Measurements from ENCODE around the genes FAM131A, THPO, CHRD and LIPH.

DNA sequence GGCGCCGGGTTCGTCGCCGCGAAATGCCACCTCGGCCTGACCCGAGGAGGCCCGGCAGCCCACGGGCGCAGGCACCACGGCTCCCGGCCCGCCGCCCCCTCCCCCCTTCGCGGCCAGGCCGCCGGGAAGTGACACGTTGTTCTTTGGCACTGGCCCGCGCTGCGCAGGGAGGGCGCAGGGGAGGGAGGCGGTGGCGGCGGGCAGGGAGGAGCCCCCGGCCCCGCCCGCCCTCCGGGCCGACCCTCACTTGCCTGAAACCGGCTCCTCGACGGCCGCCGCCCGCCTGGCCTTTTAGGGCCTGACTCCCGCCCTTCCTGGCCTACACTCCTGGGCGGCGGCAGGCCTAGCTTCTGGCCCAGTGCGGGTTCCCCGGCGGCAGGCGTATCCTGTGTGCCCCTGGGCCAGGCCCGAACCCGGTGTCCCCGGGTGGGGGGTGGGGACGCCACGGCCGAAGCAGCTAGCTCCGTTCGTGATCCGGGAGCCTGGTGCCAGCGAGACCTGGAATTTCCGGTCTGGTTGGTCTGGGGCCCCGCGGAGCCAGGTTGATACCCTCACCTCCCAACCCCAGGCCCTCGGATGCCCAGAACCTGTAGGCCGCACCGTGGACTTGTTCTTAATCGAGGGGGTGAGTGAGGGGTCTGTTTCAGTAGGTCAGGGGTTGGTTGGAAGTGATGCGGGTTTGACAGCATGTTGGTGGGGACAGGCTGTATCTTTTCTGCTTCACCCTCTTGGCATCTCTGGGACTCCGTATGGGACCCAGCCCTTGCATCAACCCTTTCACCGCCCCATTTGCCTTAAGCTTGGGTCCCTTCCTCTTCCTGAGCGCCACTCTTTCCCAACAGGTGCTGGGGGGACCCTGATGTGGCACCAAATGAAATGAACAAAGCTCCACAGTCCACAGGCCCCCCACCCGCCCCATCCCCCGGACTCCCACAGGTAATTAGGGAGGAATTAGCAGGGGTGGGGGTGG lies 800 bp downstream of the EIF4G1 start:
- CAGE, long polyA plus RNA: no peak
- RRBS: 2% methylated on average over 40 of the region's 68 CpGs

DNA sequence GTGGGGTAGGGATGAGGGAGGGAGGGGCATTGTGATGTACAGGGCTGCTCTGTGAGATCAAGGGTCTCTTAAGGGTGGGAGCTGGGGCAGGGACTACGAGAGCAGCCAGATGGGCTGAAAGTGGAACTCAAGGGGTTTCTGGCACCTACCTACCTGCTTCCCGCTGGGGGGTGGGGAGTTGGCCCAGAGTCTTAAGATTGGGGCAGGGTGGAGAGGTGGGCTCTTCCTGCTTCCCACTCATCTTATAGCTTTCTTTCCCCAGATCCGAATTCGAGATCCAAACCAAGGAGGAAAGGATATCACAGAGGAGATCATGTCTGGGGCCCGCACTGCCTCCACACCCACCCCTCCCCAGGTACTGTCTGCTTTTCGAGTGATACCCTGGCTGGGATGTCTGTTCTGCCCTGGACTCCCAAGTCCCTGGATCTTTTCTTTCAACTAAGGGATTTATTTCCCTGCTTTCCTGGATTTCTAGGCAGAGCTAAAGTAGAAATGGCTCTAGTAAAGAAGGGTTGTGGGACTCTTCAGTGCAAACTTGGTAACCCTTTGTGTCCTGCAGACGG lies 6.0 kb downstream of the EIF4G1 start:
- CAGE, long polyA plus RNA: no peak
- RRBS: no CpG with 5 or more reads among the region's 7 CpGs

GRCh38 chr3:184336633-184337288 lies 639 bp upstream of the FAM131A start:
- CAGE, long polyA plus RNA: no peak
- RRBS: 13% methylated on average over 4 of the region's 12 CpGs

GRCh38 chr3:184337289-184338119 lies at the start of gene FAM131A:
Gene FAM131A (plus strand): TSS chr3:184337600.
- CAGE, long polyA plus RNA: no peak
- RRBS: no CpG with 5 or more reads among the region's 14 CpGs

DNA sequence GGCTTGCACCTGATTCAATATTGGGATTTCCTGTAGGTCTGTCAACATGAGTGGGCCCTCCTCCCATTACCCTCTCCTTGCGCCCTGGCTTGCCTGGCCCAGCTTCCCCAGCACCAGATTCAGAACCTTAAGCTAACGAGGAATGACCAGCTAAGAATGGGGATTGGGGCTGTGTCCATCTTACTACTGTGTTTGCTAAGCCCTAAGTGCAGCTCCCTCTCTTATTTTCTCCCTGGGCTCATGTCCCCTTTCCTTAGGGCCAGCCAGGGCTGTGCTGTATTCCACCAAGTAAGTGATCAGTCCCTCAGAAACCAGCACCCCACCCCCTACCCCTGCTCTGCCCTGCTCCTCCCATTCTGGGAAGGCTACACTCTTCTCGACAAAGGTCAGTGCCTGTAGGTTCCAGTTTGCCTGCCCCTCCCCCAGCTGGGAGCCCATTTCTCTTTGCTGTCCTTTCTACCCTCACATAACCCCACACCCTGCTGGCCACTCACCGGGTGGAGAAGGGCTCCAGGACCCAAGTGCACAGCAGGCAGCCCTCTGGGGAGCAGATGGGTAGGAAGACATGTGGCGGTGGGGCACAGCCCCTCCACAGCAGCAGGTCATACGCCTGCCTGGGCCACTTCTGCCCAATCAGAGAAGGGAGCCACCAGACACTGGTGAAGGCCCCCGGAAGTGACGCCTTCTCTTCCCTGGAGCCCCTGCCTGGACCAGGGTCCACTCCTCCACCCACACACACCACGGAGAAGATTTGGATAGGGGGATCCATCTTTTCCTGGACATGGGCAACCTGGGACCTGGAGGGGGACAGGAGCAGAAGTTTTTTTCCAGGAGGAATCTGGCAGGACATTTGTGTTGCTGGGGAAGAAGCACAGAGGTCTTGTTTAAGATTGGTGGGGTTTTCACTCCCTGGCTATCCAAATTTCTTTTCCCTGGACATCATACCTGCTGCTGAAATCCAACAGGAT lies at the start of gene THPO:
Gene THPO, minus strand, starts transcription at position 627 of the 968 bp plus-strand sequence.
- CAGE, long polyA plus RNA: no peak
- RRBS: no CpG with 5 or more reads among the region's 9 CpGs

GRCh38 chr3:184379568-184380820 lies at the start of gene CHRD:
Gene CHRD (plus strand): TSS chr3:184380054.
- CAGE, long polyA plus RNA: no peak
- RRBS: 2% methylated on average over 73 of the region's 151 CpGs

- CAGE, long polyA plus RNA: no peak
- RRBS: 7% methylated on average over 6 of the region's 22 CpGs
Measured at GRCh38 chr3:184678892-184679529, 32.9 kb downstream of the MAGEF1 start.

GRCh38 chr3:184786683-184786970 lies 25.3 kb upstream of the VPS8 start:
- CAGE, long polyA plus RNA: no peak
- RRBS: no CpG with 5 or more reads among the region's 4 CpGs

DNA sequence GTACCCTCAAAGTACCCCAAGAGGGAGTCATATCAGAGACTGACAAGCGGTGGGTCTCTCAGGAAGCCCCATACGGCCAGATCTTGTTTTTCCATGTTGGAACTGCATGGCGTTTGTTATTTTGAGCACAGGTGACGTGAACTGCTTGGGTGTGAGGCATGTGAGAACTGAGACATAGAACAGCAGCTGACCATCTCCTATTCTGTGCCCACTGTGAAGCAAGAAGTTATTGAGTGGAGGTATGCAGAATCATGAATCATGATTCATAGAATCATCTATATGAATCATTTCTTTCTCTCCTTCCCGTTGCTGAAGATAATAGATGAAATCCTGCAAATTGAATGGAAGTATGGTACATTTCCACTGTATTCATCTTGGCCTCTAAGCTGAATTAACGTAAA lies 4.7 kb downstream of the VPS8 start:
- CAGE, long polyA plus RNA: no peak
- RRBS: no CpG with 5 or more reads among the region's 6 CpGs

- CAGE, long polyA plus RNA: no peak
- RRBS: no CpG with 5 or more reads among the region's 5 CpGs
Measured at GRCh38 chr3:184910685-184910998, 98.7 kb downstream of the VPS8 start.

DNA sequence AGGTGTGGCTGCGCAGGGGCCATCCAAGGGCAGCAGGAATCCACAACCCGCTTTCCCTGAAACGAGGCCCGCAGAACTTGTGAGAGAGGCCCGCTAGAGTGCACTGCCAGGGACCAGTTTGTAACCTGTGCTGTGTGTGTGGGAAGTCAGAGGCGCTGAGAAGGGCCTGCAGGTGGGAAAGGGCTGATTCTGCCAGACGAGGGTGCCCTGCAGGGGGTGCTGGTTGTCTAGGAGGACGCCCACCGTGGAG lies 83.3 kb downstream of the C3orf70 start:
- CAGE, long polyA plus RNA: no peak
- RRBS: no CpG with 5 or more reads among the region's 9 CpGs

GRCh38 chr3:185361889-185362464 lies 959 bp upstream of the MAP3K13 start:
- CAGE, long polyA plus RNA: no peak
- RRBS: no CpG with 5 or more reads among the region's 3 CpGs

DNA sequence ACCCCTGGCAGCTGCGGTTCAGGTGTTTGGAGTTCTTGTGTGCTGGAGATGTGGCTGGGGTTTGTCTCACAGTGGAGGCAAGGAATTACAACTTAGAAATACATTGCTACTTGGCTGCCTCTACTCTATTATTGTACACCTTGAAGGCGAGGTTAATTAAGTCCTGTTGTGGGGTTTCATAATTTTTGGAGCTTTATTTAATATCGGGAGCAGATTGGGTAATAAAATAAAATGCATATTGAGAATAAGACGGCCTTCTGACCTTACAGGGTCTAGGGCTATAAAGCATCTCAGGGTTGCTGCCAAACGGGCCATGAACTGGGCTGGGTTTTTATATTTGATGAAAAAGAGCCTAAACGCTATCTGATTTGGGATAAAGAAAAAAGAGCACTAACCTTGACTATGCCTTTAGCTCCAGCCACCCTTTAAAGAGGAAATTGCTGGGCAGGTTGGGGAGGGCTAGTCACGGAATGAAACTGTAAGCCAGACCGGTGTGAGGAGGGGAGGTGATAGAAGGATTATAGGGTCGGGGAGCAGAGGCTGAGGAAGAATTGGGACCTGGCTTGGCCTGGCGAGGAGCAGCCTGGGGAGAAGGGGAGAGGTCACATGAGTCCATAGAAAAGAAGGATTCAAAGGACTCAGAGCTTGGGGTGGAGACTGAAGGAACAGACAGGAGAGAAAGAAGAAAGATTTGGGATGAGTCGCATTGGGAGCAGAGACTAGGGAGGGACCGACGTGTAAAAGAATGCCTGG lies 15.3 kb downstream of the MAP3K13 start:
- CAGE, long polyA plus RNA: no peak
- RRBS: no CpG with 5 or more reads among the region's 13 CpGs

DNA sequence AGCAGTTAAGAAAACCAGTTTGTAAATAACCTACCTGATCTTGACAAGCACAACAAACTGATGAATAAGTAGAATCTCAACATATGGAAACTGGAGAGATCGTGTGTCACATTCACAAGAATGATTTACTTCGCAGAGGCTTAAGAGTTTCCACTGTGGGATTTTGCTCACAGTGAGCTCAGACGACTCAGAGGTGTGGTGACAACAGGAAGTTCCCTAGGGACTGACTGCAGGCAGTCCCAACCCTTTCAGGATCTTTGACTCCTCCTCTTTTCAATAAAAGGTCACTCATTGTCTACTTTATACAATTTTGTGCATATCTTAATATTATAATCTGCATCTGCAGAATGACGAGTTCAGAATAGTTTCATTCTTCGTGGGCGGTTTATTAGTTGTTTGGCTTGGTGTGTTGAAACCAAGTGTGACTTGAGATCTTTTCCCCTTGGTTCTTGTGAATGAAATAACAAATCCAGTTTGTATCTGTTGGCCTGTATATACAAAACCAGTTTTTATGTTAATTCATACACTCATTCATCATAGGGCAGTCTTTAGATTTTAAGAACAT lies at the start of gene LIPH:
Gene LIPH, minus strand, starts transcription at position 200 of the 565 bp plus-strand sequence.
- CAGE, long polyA plus RNA: no peak
- RRBS: no CpG with 5 or more reads among the region's 6 CpGs

DNA sequence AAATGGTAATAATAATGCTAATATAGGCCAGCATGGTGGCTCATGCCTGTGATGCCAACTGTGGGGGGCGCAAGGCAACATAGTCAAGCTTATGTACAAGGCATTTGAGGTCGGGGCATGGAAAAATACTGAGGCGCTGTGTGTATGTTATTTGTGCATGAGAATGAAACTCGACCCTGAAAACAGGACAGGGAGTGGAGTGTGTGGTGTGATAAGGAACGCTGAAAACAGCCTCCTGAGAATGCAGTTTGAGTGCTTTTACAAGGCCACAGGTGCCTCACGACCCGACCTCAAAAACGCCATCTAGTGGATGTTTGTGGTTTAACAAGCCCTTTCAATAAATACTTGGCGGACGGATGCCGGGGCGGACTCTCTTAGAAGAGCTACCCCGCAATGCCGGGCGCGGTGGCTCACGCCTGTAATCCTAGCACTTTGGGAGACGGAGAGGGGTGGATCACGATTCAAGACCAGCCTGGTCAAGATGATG lies 6.6 kb upstream of the LIPH start:
- CAGE, long polyA plus RNA: no peak
- RRBS: 6% methylated on average over 3 of the region's 19 CpGs

DNA sequence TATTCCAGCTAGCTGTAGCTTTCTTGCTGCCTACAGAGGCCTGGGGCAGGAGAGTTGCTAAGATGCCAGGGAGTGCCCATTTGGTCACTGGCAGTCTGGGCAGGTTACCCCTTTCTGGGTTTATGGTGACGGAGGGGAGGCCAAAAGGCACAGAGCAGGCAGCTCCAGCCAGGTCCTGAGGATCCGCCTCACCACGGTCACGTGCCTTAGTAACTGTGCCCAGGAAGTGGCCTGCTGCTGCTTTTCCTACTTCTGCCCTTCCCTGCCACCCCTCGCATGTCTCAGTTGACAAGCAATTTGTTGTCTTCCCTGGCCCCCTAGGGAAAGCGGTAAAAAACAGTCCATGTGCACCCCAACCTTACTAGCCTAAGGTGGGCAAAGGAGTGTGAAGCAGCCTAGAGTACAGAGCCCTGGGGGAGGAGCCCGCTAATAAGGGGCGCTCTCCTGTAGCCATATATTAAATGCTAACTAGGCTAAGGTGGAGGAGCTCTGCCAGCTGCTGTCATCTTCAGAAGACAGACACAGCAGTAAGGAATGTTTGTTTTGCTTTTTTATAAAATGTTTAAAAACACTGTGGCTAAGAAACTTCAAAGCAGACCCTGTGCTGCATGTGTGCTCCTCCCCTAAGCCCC lies 9.1 kb upstream of the LIPH start:
- CAGE, long polyA plus RNA: no peak
- RRBS: no CpG with 5 or more reads among the region's 8 CpGs

DNA sequence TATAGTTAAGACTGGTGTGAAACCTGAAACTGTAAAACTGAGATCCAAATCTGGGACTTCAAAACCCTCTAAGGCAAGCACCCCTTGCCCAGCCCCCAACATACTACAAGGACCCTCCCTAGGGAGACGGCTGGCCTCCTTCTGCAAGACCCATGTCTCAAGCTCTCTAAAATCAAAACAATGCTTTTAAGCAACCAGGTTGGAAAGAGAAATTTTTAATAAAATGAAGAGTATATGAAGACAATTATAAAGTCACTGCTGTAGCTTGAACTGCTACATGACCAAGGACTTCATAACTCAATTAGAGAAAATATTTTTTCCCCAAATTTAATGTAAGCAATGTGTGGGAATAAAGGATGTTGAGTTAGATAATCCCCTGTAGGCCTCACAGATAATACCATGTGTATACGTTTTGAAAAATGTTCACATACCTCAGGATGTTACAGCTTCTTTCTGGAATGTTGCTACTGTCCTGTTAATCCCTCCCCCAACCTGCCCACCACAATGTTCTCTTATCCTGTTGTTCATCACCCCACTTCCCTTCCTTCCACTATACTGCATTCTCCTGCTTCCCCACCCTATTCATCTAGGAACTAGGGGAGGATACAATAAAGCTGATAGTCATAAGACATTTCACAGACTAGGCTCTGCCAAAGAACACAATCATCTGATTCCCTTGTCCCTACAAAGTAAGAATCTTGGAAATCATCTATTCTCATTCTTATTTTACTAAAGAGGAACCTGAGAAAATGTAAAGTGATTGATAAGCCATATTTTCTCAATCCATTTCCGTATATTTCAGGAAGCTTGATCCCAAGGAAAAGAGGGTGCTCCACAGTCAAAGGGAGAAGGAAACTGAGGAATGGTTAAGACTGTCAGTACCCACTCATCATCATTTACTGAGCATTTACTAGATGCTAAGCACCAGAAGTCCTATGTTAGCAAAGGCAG lies 92.1 kb downstream of the IGF2BP2 start:
- CAGE, long polyA plus RNA: no peak
- RRBS: no CpG with 5 or more reads among the region's 3 CpGs

DNA sequence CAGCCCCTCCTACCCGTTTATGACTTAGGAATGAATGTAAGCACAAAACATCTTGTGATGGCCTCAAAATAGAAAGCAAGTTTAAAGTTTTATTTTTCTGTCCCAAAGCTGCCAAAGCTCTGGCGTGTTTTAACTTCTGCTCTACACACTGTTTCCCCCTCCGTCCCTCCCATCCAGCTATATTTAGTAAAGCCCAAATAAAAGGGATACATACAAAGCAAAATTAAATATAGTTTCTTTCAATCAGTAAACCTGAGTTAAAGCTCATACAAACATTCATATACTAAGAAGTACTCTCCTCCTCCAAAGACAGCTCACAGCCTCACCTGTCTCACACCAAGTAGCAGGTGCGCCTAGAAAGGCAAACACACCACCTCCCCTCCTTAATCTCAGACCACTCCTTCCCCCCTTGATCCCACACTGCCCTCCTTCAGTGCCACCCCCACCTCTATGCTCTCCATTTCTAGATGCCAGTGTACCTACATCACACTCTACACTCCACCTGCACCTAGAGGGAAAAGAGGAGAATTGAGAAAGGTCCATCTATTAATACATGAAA lies 59.7 kb downstream of the IGF2BP2 start:
- CAGE, long polyA plus RNA: no peak
- RRBS: no CpG with 5 or more reads among the region's 4 CpGs

DNA sequence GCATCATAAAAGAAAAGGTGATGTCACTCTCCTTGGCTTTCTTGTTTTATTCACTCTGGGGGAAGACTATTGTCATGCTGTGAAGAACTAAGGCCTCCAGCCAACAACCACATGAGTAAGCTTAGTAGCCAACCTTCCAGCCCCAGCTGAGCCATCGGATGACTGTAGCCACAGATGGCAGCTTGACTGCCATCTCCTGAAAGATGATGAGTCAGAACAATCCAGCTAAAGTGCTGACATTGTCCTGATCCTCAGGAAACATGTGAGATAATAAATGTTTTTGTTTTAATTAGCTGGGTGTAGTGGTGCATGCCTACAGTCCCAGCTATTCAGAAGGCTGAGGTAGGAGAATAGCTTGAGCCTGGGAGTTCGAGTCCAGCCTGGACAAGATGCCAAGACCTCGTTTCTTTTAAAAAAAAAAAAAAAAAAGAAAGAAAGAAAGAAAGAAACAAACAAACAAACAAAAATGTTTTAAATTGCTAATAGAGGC lies 17.1 kb downstream of the IGF2BP2 start:
- CAGE, long polyA plus RNA: no peak
- RRBS: no CpG with 5 or more reads among the region's 3 CpGs

- CAGE, long polyA plus RNA: no peak
- RRBS: 2% methylated on average over 20 of the region's 96 CpGs
Measured at GRCh38 chr3:185823077-185824216, 1.4 kb downstream of the IGF2BP2 start.